Anterior vena cava (tissue), 1 donor: ENCODE results near the gene RAB27A.

GRCh38 chr15:52752884-52753339 is 37.2 kb downstream of the ONECUT1 start:
- PRO-cap = no peak

GRCh38 chr15:52783037-52783323 is 7.2 kb downstream of the ONECUT1 start:
- PRO-cap = no peak

DNA sequence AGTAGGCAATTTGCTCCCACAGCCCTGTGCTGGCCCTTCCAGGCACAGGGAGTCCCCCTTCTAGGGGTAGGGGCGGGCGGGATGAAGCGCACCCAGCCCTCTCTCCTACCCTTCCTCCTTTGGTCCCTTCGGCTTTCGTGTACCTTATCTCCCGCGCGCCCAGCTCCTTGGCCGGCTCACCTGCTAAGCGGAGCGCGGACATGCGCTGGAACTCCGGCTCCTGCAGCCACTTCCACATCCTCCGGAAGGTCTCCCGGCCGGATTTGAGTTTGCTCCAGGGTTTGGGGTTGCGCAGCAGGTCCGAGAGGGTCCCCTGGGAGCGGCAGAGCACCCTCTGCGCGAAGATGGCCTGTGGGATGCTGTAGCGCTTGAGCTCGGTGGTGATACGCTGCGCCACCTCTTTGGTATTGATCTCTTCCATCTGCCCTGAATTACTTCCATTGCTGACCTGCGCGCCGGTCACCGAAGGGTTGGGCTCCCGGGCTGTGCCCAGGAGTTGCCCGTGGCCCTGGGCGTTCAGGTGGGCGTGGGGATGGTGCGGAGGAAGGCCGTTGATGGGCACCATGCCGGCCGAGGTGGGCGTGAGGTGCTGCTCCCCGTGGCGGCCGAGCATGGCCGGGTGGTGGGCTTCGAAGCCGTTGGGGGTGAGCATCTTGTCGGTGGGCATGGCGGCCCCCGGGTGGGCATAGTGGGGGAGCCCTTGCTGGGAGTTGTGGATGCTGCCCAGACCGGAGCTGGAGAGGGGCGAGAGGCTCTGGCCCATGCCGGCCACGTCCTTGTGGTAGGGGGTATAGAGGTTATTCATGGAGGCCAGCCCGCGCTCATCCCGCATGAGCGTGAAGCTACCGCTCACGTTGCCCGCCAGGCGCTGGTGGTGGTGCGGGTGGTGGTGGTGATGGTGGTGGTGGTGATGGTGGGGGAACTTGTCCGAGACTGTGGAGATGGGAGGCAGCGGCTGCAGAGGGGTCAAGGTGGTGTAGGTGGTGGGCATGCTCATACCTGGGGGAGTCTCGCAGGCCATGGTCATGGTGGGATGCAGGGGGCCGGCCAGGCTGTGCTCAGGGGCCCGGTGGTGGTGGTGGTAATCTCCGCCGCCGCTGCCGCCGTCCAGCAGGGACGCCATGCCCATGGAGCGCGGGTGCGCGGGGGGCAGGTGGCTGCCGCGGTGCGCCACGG is 1.1 kb downstream of the ONECUT1 start:
- PRO-cap = no peak

DNA sequence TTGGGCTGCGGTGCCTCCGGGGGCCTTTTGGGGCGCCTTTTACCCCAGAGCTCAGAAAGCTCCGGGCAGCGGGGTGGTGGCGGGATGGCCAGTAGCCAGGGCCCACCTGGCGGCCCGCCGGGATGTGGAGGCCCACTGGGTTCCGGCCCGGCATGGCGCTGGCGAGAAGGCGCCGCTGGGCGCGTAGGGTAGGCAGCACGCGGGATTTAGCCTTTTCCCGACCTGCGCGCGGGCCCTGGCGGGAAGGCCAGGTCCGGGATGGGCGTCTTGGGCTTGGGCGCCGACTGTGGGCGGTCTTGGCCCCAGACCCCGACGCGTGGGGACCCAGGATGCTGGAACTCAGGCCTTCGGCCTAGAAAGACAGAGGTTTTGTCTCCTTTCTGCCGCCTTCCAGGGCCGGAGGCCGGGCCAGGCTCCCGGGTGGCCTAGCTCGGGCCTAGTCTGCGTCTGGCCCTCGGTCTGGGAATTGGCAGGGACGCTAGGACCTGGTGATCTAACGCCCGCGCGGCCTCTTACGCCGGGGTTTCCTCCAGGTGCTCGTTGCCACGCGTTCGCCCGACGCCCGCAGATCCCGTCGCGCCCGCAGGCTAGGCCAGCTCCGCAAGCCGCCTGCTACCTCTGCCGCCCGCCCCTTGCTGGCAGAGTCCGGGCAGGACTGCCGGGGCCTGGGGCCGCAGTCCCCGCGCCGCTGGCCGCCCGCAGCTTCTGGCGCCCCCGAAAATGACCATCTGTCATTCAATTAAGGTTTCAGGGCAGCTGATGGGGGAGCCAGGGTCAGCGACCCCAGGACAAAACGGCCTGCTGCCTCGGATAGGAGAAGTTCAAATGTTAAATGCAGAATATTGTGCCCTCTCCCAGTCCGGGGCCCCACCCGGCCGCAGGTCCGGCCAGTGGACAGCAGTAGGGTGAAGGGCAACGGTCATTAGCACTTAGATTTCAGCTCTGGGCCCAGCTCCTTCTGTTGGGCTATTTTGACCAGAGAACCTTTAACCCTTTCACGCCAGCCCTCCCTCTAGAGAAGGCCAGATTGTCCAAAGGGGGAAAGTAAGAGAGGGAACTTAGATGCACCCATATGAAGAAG is 15.8 kb upstream of the ONECUT1 start:
- PRO-cap = no peak

GRCh38 chr15:55064312-55064787 is 132.4 kb downstream of the RSL24D1 start:
- PRO-cap = no peak

DNA sequence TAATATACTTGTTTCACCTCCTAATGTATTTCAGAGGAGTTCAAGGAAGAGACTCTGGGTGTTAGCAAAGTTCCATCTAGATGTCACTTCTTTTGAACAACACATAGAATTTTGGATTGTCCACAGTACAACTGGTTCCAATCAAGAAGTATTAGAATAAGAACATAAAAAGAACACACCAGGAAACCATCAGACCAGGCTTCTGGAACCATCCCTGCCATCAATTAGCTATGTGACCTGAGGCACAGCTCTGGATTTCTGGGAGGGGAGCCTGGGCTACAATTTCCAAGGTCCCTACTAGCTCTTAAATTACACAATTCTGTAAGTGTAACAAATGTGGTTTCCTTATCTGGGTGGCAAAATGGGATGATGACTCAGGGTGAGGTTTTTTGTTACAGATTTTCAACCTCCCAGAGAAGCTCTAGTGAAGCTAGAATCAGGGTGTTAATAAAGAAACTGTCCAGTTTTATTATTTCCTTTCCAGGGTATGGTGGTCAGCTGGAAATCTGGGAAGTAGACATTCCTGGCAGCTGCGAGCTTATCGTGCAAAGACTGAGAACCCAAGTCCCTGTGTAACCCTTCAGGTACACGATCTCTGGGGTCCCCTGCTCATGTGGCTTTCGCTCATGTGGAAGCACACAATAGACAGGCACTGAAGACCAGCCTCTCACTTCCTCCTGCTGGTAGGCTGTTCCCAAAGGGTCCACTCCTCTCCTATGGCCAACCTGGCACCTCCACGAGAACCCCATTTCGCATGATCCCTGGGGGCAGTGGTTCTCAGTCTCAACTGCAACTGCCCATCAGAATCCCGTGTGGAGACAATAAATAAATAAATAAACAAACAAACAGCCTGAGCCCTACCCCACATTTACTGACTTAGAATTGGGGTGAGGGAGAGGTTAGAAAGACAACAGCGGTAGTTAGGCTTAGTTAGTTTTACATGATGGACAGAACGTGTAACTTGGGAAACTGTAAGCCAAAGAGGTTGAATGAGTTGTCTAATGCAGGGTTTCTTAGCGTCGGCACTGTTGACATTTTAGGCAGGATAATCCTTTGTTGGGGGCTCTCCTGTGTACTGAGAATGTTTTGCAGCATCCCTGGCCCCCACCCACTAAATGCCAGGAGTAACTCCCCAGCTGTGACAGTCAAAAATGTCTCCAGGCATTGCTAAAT is 7.1 kb downstream of the RAB27A start:
- PRO-cap = no peak

- PRO-cap = bidirectional peak, plus-strand start at chr15:55289838, minus-strand start at chr15:55289791
These were observed at the start of gene RAB27A for GRCh38 chr15:55289662-55290066. TSS of gene RAB27A (minus strand) at chr15:55289813.

DNA sequence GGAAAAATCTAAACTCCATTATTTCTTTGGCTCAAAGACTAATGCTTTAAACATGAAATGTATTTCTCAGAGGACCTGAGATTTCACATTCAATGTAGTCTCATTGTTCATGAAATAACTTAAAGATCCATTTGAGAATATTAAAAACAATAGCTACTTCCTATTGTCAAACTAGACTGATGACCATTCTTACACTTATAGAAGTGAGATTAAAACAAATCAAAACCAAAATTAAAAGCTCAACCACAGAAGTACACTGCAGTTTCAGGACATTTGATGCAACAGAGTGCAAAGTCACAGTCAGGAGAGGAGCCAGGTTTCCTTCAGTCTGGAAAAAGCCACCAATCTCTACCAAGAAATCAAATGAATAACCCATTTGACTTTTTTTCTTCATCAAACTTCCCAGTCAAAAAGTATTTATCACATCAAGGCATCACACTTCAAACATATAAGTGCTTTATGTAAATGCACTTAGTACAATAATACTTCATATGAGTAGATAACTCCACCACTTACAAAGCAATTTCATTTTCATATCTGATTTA is 5.4 kb downstream of the CCPG1 start:
- PRO-cap = no peak

DNA sequence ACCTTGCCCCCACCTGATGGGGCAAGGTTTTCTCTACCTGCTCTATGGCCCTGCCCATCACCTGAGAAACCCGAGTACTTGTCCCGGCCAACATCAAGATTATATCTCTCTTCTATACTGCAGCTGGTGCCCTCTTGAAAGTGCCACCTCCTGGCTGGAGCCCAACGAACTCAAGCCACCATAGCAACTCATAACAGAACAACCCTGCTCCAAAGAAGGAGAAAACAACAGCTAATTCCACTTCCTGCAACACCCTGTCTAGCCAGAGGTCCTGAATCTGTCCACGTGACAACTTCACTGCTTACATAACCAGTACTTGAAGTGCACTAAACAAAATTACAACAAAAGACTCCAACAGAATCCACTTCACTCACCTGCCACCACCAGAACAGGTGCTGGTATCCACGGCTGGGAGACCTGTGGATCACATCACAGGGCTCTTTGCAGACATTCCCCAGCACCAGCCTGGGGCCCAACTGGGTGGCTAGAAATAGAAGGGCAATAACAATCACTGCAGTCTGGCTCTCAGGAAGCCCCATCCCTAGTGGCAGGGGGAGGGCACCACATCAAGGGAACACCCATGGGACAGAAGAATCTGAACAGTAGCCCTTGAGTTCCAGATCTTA is 49.3 kb downstream of the PIERCE2 start:
- PRO-cap = no peak

- PRO-cap = unidirectional peak, plus-strand start at chr15:55652658
These were observed 64.2 kb upstream of the PYGO1 start for GRCh38 chr15:55652186-55652891.

GRCh38 chr15:55916971-55917535 is 76.4 kb downstream of the NEDD4 start:
- PRO-cap = no peak

GRCh38 chr15:56093738-56094832 is 100.7 kb upstream of the NEDD4 start:
- PRO-cap = no peak

GRCh38 chr15:56242723-56243553 is 741 bp downstream of the RFX7 start:
- PRO-cap = bidirectional peak, plus-strand start at chr15:56243455, minus-strand start at chr15:56243289

- PRO-cap = unidirectional peak, minus-strand start at chr15:56919724
These were observed 1.0 kb downstream of the TCF12 start for GRCh38 chr15:56919532-56919767.

GRCh38 chr15:57143214-57143945 is 224.9 kb downstream of the TCF12 start:
- PRO-cap = no peak

DNA sequence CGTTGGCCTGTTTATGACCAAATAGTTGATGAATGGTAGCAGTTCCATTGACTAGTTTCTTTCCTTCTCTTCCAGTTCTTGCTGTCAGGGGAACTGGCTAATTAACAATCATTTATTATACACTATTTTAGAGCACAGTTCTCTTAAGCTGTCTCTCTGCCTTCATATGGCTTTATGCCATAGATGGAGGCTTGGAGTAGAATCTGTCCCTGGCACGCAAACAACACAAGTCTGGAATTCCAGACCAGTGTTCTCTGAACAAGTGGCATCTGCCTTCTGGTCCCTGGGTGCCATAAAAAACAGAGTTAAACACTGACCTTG is 219.9 kb upstream of the CGNL1 start:
- PRO-cap = no peak

GRCh38 chr15:57213646-57214185 is 162.6 kb upstream of the CGNL1 start:
- PRO-cap = no peak

GRCh38 chr15:57282338-57282783 is 93.9 kb upstream of the CGNL1 start:
- PRO-cap = no peak

DNA sequence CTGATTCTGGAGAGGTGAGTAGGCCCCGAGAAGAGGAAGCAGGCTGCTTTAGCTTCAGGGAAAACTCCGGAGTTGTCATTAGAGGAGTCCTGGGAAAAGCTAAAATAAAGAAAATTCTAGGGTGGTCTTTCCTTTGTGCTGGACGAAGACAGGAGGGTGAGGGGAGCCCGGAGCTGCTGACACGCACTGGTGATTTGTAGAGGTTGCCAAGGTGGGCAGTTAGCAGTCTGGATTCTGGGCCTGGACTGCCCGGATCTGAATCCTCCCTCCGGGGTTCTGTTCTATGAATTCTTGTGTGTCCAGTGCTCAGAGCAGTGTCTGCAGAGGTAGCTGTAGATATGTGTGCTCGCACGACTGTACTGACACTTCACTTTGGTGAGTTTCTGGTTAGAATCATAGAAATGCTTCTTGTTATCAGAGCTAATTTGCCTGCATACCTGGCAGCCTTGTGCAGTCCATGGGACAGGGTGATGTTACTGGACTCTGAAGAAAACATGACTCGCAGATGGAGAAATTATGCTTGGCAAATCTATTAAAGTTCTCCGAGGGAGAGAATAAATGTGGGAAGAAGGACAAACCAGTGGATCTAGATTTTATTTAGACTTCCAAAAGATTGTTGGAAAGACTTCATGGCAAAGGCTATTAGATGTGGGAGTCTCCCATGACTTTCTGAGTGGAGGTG is 12.1 kb downstream of the CGNL1 start:
- PRO-cap = unidirectional peak, minus-strand start at position 374 of the sequence

- PRO-cap = no peak
These were observed 13.3 kb upstream of the MYZAP start for GRCh38 chr15:57578330-57578783.